Astrocyte (in vitro differentiated cells and primary cell): ENCODE measurements around a stretch of chr17.

GRCh38 chr17:66775819-66776569 lies 58.9 kb upstream of the CACNG5 start:
- PRO-cap, result no peak
- RRBS, 2 experiments, result no CpG with 5 or more reads among the region's 12 CpGs

DNA sequence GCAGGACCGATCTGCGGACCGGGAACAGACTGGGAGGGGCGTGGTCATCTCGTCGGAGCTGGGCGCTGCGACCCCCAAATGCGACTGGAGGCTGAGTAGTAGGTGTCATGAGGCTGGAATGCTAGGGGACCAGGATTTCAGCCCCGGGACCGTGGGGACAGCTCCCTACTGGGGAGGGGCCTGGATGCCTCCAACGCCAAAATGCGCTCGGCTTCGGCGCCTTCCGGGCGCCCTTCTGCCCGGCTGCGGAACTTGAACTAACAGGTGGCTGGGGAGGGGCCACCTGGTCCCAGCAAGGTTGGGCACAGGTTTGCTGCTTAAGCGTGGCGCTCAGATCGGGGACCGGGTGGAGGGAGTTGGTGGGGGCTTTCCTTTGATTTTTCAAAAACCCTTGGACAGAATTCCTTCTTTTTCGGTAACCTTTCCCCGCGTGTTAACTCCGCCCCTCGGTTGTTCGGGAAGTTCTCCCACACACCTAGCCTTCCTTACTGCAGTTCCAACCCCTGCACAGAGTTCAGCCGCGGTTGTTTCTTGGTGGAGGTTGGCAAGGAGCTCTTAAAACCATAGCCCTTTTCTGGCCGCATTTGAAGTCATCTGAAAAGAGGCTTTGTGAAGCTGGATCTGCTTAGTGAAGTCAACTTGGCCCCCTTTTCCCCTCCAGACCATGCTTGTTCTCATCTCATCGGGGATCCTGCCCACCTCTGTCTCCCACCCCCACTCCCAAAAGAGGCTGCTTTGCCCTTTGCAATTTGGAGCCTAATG lies 1.6 kb downstream of the CACNG4 start:
- PRO-cap, result no peak
- RRBS, 2 experiments, result 3 to 4% methylated on average over 8 to 18 of the region's 34 CpGs

- PRO-cap, result no peak
- RRBS, 2 experiments, result no CpG with 5 or more reads among the region's 10 CpGs
Measured at GRCh38 chr17:67072766-67073890, 28.8 kb downstream of the CACNG1 start.

DNA sequence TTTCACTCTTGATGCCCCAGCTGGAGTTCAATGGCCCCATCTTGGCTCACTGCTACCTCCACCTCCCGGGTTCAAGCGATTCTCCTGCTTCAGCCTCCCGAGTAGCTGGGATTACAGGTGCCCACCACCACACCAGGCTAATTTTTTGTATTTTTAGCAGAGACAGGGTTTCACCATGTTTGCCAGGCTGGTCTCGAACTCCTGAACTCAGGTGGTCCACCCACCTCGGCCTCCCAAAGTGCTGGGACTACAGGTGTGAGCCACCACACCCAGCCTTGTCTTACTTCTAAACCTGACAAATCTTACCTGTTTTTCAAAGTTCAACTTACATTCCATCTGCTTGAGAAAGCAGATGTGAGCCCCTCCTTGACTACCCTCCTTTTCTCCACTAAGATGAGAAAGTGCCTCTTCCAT lies 73.1 kb downstream of the HELZ start:
- PRO-cap, result no peak
- RRBS, 2 experiments, result no CpG with 5 or more reads among the region's 5 CpGs

DNA sequence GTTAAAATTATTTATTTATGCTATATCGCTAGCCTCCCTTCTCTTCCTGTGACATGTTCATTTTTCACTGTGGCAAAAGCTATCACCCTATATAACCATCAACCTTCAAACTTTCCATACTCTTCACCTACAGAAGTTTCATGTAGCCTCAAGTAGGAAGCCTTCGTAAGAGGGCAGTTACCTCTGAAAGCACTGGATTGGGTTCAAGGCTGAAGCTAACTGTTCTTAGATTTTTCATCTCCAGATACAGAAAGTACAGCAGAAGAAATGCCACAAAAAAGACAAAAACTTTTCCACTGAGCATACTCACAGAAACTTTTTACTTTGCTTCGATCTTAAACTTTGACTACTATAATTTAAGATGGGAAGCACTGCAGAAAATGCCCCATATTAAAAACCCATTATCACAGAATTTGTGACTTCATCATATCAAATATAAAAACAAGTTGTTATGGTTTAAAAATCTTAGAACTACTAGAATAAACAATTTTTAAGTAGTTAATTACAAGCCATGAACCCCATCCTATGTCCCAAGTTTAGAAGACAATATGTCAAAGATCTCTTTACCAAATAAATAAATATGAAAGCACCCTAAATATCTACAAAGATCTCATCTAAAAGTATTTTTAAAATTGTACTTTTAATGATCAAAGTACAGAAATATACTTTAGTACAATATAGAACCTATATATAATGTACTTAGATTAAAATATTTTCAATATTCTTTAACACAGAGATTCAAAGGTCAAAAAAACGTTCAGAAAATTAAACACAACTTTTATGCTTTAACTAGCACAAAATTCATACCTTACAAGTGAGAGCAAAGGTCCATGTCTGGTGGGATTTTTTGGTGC lies 56.0 kb downstream of the HELZ start:
- PRO-cap, result no peak
- RRBS, 2 experiments, result no CpG with 5 or more reads among the region's 4 CpGs

DNA sequence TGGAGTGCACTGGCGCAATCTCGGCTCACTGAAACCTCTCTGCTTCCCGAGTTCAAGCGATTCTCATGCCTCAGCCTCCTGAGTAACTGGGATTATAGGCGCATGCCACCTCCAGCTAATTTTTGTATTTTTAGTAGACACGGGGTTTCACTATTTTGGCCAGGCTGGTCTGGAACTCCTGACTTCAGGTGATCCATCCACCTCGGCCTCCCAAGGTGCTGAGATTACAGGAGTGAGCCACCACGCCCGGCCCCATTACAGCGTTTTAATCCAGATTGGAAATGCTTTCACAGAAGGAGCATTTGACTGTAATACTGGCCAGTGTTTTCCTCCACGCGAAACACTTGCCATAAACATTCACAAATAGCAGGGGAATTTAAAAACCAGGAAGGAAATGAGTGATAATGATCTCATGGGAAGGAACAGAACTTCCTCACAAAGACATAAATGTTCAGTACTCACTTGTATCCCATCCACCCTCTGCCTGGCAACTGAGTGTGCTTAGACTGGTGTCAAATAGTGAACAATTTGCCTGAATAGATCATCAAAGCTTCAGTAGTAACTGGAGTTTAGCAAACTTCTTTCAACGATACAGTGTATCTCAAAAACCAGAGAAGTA lies 54.2 kb downstream of the PSMD12 start:
- PRO-cap, result no peak
- RRBS, 2 experiments, result no CpG with 5 or more reads among the region's 13 CpGs

DNA sequence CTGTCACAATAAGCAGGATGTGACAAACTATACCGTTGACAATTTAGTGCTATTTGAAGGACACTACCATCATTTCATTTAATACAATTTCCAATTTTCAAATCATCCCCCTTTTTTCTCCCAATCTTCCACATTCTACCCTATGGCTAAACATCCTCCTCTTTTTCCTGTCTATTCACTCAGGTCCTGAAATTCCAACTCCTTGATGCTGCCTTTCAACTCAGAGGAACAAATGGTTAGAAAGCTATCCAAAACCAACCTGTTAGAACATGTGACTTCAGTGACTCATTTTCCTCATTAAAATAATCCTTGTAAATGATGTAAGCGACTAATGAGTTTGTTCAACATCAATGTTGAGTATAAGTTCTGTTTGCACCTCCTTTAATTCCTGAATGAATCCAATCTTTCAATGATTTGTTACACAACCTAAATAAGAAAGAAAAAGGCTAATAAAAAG lies 5.5 kb downstream of the PSMD12 start:
- PRO-cap, result no peak
- RRBS, 2 experiments, result no CpG with 5 or more reads among the region's 2 CpGs

DNA sequence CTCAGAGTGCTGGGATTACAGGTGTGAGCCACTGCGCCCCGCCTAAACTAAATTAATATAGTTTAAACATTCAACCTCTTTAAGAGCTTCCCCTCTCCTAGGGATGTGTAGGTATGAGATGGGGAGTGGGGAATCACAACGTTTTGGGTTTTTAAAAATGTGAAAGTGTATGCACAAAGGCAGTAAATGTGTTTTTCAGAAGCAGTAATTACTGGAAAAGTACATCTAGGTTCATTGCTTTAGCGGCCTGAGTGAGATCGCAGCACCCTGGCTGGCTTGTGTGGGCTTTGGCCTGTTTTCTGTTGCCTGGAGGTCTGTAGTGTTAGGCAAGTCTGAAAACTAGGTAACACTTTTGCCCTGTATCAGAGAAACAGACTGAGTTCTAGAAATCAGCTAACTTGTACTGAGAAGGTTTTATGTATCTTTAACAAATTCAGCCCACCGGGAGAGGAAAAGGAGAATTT lies 9.4 kb downstream of the PITPNC1 start:
- PRO-cap, result no peak
- RRBS, 2 experiments, result no CpG with 5 or more reads among the region's 6 CpGs

GRCh38 chr17:67444249-67444654 lies 67.2 kb downstream of the PITPNC1 start:
- PRO-cap, result no peak
- RRBS, 2 experiments, result no CpG with 5 or more reads among the region's 7 CpGs

- PRO-cap, result no peak
- RRBS, 2 experiments, result no CpG with 5 or more reads among the region's 14 CpGs
Measured at GRCh38 chr17:67492797-67493427, 115.8 kb downstream of the PITPNC1 start.

DNA sequence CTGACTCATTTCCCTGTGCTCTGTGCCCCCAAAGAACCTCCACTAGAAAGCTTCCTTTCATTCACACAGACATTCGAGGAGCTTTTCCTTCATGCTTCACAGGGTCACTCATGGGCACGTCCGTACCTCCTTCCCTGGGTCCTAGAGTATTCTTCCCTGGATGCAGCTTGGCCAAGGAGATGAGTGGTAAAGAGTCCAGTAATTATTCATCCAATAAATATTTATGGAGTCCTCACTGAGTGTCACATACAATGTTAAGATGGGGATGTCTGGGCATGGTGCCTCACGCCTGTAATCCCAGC lies 83.8 kb upstream of the NOL11 start:
- PRO-cap, result no peak
- RRBS, 2 experiments, result no CpG with 5 or more reads among the region's 4 CpGs

DNA sequence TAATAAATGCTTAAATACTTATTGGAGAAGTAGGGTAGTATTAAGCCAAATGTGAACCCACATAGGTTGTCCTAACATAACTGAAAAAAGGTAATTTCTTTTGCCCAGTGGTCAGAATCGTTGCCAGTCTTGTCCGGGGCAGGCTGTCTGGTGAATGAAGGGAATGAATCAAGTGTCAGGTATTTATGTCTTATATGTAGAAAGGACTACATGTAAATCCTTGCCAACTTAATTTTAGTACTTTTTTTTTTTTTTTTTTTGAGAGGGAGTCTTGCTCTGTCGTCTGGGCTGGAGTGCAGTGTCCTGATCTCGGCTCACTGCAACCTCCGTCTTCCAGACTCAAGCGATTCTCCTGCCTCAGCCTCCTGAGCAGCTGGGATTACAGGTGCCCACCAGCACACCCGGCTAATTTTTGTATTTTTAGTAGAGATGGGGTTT lies 2.4 kb downstream of the BPTF start:
- PRO-cap, result no peak
- RRBS, 2 experiments, result no CpG with 5 or more reads among the region's 7 CpGs

DNA sequence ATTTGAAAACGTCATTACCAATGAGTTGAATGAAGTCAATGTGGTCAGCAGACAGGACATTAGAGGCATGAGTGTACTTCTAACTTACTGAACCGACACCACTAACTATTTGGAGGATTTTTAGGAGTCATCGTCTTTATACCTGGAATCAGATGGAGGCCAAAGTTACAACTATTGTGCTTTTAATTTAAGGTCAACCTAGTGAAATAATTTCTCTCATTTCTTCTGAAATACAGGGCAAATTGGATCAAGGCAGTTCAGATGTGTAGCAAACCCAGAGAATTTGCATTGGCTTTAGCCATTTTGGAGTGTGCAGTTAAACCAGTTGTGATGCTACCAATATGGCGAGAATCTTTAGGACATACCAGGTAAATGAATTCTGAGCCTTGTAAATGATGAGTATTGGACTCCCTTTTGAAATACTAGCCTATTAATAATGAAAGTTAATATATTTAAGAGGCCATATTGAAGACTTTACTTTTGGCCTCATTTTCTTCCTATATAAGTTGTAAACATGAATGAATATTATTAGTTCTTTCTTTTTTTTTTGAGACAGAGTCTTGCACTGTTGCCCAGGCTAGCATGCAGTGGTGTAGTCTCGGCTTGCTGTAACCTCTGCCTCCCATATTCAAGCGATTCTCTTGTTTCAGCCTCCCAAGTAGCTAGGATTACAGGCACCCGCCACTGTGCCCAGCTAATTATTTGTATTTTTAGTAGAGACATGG lies 68.7 kb downstream of the BPTF start:
- PRO-cap, result no peak
- RRBS, 2 experiments, result no CpG with 5 or more reads among the region's 7 CpGs

DNA sequence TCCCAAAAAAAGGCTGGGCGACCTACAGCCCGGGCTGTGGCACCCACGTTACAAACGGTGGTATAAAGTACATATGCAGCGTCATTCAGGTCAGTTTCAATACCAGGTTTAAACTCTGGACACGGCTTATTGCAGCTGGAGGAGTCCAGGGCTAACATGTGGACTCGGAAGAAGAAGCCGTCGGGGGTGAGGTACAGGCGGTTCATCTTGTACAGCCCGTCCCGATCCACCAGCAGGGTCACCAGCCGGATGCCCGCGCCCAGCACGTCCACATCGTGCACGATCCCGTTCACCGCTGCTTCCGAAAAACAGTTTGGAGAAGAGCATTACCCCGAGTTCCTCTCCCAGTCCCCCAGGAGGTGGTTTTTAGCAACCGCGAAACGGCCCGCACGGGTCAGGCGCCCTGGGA lies 3.3 kb downstream of the C17orf58 start:
- PRO-cap, result no peak
- RRBS, 2 experiments, result 6% methylated on average over 2 of the region's 28 CpGs

GRCh38 chr17:68085943-68086562 lies 50.5 kb downstream of the KPNA2 start:
- PRO-cap, result no peak
- RRBS, 2 experiments, result no CpG with 5 or more reads among the region's 10 CpGs

DNA sequence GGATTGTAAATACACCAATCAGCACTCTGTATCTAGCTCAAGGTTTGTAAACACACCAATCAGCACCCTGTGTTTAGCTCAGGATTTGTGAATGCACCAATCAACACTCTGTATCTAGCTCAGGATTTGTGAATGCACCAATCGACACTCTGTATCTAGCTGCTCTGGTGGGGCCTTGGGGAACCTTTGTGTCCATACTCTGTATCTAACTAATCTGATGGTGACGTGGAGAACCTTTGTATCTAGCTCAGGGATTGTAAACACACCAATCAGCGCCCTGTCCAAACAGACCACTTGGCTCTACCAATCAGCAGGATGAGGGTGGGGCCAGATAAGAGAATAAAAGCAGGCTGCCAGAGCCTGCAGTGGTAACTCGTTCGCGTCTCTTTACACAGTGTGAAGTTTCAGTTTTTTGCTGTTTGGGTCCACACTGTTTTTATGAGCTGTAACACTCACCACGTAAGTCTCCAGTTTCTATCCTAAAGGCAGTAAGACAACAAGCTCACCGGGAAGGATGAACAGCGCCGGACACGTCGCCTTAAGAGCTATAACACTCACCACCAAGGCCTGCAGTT lies 64.4 kb downstream of the KPNA2 start:
- PRO-cap, result no peak
- RRBS, 2 experiments, result no CpG with 5 or more reads among the region's 12 CpGs

- PRO-cap, result no peak
- RRBS, 2 experiments, result 0 to under 1% methylated on average over 4 of the region's 49 CpGs
Measured at GRCh38 chr17:68199315-68199676, 48.5 kb upstream of the AMZ2 start.

DNA sequence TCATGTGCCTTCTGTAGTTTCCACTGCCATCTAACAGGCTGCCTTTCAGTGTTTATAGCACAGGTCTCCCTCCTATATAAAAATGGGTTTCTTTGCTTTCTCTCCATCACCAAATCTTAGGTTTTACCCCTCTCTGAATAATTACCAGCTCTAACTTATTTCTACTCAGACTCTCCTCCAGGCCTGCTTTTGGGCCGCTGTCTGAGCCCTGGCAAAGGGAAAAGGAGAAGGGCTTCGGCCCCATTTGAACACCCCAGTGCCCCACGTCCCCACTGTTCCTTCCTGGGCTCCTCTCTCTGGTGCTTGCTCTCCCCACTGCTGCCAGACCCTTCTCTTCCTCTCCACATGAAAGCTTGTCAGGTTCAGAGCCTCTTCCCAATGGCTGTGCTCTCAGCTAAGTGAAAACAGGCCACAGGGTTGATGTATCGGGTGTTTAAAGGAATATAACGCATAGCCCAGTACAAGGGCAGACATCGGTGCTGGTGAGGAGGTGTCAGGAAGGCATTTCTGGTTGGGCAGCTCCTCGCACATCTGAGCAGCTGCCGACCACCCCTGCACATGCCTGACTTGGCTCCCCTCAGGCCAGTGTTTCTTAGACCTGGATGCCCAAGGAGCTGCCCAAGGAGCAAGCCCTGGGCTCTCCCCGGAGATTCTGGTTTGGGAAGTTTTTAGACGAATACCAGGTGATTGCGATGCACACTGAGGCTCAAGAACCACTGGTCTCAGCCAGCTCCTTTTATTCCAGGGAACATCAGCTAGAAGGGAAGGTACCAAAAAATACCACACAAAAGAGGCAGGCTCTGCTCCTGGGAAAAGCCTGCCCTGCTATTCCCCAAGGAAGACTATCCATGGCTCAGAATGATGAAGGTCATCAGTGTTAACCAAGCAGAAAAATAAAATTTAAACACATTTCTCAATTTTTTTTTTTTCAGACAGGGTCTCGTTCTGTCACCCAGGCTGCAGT lies 11.7 kb downstream of the WIPI1 start:
- PRO-cap, result no peak
- RRBS, 2 experiments, result no CpG with 5 or more reads among the region's 12 CpGs

GRCh38 chr17:68488259-68488530 lies 24.0 kb upstream of the PRKAR1A start:
- PRO-cap, result no peak
- RRBS, 2 experiments, result no CpG with 5 or more reads among the region's 3 CpGs

DNA sequence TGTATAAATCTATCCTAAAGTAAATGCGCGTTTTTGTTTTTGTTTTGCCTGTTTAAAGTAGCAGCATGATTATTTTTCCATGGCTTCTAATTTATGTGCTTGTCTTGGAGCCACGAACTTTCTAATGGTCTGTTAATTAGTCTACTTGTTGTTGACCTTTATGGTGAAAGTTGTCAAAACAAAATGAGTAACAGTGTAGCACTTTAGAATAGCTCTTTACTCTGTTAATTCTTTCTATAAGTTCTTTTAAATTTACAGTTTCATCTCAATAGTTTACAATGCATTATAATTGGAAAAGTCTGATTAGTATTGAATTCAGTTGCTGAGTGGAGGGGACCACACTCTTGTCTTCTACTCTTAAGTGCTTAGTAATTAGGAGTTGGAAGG lies 1.8 kb downstream of the PRKAR1A start:
- PRO-cap, result no peak
- RRBS, 2 experiments, result no CpG with 5 or more reads among the region's 3 CpGs